Cardiac ventricle fibroblast (primary cell): ENCODE data around the genes ADD1 and LRPAP1.

GRCh38 chr4:2843544-2844130, at the start of gene ADD1:
Gene ADD1, plus strand, starts transcription at chr4:2843844.
- RAMPAGE, long total RNA, result no peak

DNA sequence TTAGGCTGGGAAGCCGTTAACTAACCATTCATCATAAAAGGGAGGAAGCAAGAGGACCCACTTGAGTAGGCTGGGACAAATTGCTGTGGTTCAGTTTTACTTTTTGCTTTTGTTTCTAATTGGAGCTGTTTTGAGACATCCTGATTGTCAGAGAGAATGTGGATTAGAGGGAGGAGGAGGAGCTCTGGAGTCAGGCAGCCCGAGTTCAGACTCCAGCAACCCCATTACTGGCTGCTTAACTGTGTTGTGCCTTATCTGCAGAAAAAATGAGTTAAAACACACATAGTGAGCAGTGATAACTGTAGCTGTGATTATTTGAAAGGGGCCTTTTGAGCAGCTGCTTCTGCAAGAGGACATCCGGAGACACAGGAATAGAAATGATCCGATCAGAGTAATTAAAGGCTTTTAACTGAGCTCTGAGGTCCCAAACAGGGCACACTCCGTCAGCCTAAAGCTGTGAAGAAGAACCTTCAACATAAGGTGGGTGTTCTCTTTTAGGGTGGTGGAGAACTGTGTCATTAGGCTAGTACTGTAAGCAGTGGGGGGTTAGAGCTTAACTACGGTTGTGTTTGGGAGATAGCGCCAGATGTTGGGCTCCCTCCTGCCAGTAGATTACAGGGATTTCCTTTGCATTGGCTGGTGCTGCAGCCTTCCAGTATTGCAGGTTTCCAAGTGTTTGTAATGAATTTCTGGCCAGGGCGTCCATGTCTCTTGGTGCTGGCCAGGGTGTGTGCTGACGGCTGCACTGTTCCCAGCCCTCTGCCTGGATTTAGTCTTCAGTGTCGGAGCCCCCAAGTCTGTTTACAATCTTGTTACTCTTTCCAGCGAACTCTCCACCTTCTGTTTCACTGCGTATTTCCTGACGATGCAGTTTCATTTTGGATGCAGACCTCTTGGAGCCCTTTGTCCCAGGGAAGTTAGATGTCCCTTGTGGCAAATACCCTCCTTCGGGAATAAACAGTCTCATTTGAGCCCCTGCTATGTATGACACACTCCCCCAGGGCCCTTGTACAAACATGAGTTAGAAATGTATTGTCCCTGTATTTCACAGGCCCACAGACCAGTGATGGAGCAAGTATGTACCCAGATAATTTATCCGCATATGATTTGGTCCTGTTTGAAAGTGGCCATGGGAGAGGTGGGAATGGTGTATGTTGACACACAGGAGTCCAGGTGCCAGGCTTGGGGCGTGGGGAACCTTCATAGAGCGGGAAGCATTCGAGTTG, 24.4 kb downstream of the ADD1 start:
- RAMPAGE, long total RNA, result no peak

- RAMPAGE, long total RNA, result no peak
Measured at GRCh38 chr4:2914805-2915043, 19.9 kb downstream of the MFSD10 start.

DNA sequence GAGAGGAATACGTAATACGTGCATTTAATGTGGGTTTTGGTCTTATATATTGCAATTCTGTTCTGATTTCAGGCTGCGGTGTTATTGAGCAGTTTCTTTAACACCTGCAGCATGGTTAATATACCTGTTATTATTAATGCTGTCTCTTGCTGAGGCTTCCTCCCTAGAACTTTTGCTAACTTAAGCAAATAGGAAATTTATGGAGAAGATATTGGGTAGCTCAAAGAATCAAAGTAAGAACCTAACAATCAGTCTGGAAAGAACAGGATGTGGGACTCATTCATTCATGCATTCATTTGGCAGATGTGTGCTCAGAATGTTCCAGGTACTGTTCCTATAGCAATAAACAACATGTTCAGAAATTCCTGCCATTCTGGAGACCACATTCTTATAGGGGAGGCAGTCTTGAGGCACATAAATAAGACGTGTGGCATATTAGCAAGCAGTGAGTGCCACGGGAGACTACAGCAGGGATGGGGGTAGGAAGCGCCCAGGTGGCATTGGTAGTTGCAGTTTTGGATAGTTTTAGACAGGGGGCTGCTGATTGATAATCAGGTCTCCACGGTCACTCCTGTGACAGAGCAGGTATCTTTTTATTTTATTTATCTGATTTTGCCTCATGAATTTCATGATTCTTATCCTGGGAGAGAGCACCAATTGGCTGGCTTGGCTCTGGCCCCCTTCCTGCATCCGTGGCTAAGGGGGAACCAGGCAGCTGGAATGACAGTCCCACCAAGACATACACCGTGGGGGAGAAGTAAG, 5.1 kb downstream of the GRK4 start:
- RAMPAGE, long total RNA, result no peak

GRCh38 chr4:3201752-3202849, 46.9 kb upstream of the MSANTD1 start:
- RAMPAGE, long total RNA, result no peak

GRCh38 chr4:3221866-3222773, 26.8 kb upstream of the MSANTD1 start:
- RAMPAGE, long total RNA, result no peak

DNA sequence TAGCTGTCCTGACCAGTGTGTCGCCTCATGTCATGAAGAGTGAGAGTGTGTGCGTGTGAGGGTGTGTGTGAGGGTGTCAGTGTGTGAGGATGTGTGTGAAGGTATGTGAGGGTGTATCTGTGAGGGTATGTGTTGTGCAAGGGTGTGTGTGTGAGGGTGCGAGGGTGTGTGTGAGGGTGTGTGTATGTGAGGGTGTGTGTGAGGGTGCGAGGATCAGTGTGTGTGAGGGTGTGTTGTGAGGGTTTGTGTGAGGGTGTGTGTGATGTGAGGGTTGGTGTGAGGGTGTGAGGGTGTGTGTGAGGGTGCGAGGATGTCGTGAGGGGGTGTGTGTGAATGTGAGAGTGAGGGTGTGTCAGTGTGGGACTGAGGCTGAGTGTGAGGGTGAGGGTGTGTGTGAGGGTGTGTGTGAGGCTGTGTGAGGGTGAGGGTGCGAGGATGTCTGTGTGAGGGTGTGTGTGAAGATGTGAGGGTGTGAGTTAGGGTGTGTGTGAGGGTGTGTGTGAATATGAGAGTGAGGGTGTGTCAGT, 69.5 kb downstream of the RGS12 start:
- RAMPAGE, long total RNA, result no peak

DNA sequence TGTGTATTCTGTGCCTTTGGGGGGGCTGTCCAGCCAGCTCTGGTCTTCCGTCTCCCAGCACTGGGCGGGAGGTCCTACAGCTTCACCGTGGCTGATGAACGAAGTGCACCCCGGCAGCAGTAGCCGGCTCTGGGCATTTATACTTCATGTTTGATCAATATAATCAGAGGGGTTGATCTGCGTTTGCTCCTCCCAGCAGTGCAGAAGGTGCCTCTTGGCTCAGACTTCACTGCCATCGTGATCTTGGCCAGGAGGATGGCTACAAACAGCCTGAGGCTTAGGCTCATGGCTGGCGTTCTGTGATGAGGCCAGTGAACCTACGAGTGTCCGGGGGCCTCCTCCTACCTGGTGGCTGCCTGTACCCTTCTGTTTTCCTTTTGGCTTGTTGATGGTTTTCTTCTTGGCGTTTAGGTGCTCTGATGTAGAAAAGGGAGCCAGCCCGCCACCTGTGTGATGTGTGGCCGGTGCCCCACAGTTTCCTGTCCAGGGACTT, 31.3 kb upstream of the HGFAC start:
- RAMPAGE, long total RNA, result no peak

GRCh38 chr4:3467171-3467514, 4.0 kb downstream of the DOK7 start:
- RAMPAGE, long total RNA, result no peak

DNA sequence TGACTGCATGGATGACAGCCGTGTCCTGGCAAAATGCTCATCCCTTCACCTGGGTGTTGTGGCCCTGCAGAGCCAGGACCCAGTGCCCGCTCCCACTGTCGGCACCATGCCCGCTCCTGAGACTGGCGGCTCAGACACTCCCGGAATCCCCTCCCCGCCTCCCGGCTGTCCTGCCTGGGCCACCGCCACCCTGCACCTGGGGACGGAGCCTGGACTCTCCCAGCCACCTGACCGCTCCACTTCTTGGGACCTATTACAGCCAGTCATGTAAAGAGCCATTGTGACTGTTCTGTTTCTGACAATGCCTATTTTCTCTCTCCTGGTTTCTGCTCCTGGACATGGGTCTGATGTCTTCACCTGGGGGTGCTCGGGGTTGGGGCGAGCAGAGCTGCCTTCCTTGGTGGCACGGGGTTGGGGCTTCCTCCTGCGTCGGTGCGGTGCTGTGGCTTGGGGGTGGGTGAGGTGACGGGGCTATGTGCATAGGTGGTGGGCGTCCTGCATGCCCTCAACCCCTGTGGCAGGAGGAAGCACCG, 31.0 kb downstream of the LRPAP1 start:
- RAMPAGE, long total RNA, result no peak

DNA sequence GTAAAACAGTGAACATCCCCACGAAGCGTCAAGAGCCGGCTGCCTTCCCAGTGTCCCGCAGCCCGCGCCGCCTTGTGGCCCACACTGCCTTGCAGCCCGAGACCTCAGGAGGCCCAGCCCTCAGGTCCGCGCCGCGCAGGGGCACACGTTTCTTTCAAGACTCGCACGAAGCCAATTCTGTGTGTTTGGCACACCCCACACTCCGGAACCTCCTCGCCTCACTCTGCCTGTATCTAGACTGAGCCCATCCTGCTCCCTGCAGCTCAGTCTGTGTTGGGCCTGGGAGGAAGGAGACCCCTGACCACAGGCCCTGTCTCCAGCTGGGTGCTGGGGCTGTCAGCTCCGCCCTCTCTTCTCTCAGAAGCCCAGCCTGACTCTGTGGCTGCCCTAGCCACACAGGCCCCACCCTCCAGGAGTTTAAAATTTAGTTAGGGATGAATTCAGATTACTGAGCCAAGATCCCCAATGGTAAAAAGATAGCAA, 5.7 kb downstream of the LRPAP1 start:
- RAMPAGE, long total RNA, result no peak

- RAMPAGE, long total RNA, result no peak
Measured at GRCh38 chr4:3531477-3531868, 749 bp downstream of the LRPAP1 start.

DNA sequence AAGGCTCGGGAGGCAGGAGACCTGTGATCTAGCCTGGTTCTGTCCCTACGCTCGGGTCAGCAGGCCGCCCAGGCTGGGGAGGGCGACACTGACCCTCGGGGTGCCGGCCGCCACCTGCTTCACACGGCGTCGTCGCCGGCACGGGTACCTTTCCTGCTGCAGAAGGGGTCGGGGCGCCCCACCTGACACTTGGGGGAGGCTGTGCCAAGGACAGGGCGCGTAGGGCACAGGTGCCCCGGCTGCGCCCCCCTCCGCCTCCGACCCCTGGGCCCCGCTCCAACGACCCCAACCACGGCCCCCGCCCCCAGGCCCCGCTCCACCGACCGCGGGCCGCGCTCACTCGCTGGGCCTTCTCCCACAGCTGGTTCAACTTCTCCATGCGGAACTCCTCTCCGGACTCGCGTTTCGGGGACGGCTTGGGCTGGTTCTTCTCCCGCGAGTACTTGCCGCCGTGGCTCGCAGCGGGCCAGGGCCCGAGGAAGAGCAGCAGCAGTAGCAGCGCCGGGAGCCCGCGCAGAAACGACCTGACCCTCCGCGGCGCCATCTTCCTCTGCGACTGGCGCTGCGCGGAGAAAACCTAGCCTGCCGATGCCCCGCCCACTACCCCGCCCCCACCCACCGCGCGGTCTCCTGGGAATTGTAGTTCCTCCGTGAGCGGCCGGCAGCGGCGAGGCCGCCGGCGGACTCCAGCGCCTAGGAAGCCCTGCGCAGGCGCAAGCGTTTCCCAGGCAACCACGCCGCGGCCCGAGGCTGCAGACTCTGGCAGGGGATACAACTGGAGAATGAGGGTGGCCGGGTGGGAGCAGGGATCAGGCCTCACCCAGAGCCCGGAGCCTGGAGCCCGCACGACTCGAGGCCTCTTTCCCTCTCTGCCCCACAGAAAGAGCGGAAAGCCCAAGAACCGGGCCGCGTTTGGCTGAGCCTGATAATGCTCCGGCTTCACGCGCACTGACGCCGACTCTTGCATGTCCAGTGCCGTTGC, at the start of gene LRPAP1:
Gene LRPAP1 (minus strand): TSS at position 554 of the 982 bp plus-strand sequence.
- RAMPAGE, long total RNA, result start-site peak on the minus strand centred at position 555 of the sequence, 8 bp wide, 1,645 and 366 reads in 2 replicates

- RAMPAGE, long total RNA, result no peak
Measured at GRCh38 chr4:3707898-3708641, 58.1 kb upstream of the ADRA2C start.

DNA sequence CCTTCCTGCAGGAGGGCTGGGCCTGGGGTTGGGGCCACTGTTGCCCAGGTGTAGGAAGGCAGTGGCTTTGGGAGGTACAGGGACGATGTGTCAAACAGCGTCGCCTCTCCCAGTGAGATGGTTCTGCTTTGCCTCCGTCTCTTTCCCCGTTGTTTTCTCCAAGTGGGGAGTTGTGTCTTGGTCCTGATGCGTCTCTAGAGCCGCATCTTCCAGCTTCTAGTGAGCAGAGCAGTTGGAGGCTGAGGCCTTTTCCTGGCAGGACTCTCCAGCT, 172.7 kb downstream of the ADRA2C start:
- RAMPAGE, long total RNA, result no peak

DNA sequence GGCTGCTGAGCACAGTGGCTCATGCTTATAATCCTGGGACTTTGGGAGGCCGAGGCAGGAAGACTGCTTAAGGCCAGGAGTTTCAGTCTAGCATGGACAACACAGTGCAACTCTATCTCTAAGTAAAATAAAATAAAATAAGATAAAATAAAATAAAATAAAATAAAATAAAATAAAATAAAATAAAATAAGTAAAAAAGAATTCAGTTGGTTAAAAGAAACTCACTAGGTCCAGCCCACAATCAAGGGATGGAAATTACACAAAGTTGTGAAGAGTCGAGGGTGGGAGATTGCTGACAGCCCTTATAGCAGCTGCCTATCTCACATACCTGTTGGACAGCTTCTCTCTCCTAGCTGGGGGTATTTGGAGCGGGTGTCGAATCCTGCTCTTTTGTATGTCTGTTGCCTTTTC, 87.8 kb downstream of the OTOP1 start:
- RAMPAGE, long total RNA, result no peak

DNA sequence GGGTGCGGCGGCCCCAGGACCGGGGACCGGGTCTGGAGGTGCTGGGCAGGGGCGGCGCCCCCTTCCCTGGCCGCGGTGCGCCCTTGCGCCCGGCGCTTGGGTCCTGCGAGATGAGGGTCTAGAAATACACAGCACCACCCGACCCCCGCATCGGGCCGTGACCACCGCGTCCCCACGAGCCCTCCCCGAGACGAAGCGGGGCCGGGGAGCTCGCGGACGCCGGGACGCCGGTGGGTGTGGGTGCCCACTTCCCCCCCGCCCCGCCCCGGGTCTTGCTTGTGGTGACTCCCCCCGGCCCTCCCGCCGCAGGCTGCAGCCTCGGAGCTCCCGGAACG, 360 bp downstream of the NSG1 start:
- RAMPAGE, long total RNA, result no peak

- RAMPAGE, long total RNA, result no peak
Measured at GRCh38 chr4:4389588-4389834, 2.6 kb downstream of the NSG1 start.

DNA sequence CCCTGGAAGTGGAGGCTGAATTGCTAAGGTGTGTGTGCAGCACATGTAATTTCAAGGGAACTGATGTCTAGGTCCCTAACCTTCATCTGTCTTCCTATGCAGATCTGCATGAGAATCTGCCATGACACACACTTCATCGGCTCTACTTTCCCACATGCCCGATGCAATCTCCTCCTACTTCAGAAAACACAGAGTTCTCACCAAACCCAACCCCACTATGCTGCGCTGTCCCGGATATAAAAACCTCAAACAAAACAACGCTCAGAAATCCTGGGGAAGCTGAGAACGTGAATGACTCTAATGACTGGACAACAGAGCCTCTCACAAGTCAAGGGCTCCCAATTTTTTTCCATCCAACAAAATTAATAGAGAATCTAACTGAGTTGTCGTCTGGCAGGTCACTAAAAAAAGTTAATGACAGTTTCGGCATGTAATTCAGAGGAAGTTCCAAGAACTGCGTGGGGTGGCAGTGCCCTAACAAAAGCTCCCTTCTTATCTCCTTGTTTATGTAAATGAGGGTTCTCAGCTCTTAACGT, 39.1 kb downstream of the STX18 start:
- RAMPAGE, long total RNA, result no peak

GRCh38 chr4:4686047-4686287, 144.1 kb upstream of the STX18 start:
- RAMPAGE, long total RNA, result no peak